Metastatic Breast Carcinoma in the Ovary (tissue), 3 donors: Measurements from ENCODE around the genes GPHA2 and TM7SF2.

DNA sequence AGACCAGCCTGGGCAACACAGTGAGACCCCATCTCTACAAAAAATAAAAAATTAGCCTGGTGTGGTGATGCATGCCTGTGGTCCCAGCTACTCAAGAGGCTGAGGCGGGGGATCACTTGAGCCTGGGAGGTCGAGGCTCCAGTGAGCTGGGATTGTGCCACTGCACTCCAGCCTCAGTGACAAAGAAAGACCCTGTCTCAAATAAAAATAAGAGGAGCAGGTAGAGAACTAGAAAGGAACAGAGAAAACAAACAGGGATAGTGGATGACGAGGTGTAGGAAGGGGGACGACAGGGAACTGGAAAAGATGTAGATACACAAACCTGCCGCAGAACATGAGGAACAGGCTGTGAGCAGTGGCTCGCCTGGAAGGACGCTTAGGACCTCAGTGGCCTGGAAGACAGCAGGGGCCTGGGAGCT is 13.7 kb upstream of the EHD1 start:
- PRO-cap, 3 experiments = no peak in any of the 3 experiments

DNA sequence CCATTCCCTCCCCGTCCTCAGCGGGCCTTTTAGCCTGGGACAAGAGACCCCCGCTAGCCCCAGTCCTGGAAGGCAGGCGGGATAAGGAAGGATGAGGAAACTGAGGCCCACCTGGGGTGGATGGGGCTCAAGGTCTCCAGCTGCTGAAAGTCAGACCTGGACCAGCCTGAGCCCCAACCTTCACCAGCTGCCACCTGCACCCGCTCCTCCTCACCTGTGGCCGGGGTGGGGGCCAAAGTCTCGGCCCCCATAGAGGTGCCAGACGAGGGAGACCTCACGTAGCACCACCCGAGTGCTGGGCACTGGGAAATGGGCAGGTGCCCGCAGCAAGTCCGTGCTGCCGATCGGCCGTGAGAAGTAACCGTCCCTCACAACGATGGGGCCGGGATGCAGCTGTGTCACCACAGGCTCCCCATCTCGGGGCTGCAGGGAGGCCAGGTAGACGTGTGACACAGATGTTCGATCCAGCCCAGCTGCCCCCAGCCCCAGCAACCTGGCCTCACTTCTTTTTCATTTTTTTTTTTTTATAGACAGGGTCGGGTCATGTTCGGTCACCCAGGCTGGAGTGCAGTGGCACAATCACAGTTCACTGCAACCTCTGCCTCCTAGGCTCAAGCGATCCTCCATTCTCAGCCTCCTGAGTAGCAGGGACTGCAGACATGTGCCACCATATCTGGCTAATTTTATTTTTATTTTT is 16.2 kb downstream of the ATG2A start:
- PRO-cap, 3 experiments = no peak in any of the 3 experiments

DNA sequence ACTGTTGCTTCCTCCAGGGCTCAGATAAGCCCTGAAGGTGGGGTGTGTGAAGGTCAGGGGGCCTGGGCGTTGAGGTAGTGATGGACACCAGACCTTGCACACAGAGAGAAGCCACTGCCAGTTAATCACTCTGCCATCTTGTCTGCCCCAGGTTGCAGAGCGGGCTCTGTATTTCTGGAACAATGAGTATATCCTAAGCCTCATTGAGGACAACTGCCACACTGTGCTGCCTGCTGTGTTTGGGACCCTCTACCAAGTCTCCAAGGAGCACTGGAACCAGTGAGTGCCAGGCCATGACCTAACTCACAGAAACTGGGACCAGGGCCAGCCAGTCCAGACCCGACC is 3.1 kb downstream of the GPHA2 start:
- PRO-cap, 3 experiments = no peak in any of the 3 experiments

GRCh38 chr11:64935753-64936394 is at the start of gene GPHA2:
TSS of gene GPHA2 (minus strand) at chr11:64935893.
- PRO-cap, 3 experiments = peak in 2 of 3 experiments; most common minus-strand start chr11:64935893 (in 2)

DNA sequence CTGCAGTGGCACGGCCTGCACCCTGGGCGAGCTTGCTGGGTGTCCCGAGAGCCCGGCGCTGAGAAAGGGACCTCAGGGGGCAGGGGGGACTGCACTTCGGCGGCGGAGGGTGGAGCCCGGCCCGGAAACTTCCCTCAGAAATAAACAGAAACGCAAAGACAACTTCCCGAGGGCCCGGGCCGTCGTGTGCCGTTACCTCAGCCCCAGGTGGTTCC is 320 bp downstream of the MAJIN start:
- PRO-cap, 3 experiments = no peak in any of the 3 experiments

GRCh38 chr11:65083500-65083716 is 432 bp downstream of the CDCA5 start:
- PRO-cap, 3 experiments = no peak in any of the 3 experiments

DNA sequence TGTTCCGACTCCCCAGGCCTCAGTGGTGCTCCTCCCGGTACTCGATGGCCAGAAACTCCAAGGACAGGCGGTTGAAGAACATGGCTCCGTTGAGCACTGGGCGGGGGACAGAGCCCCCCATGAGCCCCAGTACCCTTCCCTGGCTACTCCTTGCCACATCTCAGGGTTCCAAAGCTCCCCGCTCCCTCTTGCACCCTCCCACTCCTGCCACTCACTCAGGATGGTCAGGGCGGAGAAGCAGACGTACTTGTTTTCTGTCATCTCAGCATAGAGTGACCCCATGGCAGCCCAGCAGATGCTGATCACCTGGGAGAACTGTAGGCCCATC is 510 bp downstream of the TMEM262 start:
- PRO-cap, 3 experiments = peak in 1 of 3 experiments; most common minus-strand start position 193 of the sequence (in 1)

DNA sequence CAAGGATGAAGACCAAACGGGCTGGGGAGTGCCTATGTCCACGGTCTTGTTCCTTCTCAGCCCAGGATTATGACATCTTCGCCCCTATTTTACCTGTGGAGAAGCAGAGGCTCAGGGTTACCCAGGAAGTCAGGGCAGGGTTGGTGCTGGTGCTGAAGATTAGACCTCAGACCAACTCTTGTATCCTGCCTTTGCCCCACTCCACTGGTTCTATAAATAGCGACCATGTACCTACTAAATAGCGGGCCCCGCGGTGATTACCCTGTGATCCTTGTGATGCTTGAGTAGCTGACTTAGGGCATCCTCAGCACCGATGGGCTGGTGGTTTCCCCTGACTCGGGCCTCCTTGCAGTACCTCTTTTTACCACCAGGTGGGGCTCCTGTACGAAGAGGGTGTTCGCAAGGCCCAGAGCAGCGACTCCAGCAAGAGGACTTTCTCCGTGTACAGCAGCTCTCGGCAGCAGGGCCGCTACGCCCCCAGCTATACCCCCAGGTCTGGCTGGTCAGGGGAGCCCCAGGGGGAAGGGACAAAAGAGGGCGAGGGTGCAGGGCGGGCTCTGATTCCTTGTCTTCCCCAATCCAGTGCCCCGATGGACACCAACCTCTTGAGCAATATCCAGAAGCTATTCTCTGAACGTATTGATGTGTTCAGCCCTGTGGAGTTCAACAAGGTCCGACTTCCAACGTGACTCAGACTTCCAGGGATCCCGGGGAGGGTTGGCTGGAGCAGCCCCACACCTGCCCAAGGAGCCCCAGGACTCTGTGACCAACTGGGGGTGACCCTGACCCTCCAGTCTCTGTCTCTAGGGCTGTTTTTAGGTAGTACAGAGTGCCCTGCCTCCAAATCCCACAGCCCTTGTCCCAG is 1.3 kb upstream of the TM7SF2 start:
- PRO-cap, 3 experiments = no peak in any of the 3 experiments

DNA sequence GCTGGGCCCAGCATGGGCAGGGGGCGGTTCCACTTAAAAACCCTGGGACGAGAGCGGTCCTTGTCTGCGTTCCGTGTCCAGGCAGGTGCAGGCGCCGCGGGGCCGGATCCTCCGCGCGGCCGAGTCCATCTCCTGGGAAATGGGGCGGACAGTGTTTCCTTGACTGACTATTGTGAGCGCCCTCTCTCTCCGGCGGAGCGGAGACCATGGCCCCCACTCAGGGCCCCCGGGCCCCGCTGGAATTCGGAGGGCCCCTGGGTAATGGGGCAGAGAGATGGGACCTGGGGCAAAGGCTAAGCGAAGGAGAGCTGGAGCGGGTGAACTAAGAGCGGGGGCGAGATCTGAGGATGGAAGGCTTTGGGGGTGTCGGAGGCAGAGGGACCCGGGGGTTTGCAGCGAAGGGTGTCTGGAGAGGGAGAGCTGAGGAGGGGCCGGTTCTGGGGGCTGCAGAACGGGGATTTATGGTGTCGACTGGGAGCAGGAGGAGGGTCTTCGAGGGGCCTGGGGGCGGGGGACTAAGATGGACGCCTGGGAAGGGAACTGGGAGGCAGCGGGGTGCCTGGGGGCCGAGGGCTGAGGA is at the start of gene TM7SF2:
TM7SF2 (plus strand) TSS at position 63 of the 580 bp plus-strand sequence.
- PRO-cap, 3 experiments = peak in 3 of 3 experiments; most common plus-strand start position 63 of the sequence (in 3)

GRCh38 chr11:65121293-65121962 is 506 bp downstream of the FAU start:
- PRO-cap, 3 experiments = no peak in any of the 3 experiments

DNA sequence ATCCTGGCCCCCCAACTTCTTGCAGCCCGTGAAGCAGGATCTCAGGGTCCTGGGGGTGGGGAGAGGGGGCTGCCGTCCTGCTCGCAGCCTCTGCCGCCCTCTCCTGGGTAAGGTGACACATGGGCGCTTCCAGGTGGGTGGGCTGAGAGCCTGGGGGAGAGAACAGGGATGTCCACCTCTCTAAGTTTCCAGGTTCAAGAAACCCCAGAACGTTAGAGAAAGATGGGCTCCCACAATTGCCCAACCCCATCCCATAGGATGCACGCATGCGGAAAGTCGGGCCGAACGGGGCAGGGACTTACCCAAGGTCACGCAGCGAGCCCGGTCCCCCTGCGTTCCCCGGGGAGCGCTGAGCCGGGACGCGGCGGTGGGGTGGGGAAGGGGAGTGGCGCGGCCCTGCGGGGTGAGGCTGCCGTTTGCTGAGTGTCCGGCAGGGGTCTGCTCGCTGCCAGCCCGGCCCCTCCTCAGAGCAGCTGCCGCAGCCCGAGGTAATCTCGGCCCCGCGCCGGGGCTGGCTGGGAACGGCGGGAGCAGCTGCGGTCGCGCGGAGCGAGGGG is 727 bp upstream of the CAPN1 start:
- PRO-cap, 3 experiments = peak in 1 of 3 experiments; most common plus-strand start position 451 of the sequence (in 1); most common minus-strand start position 513 of the sequence (in 1)

GRCh38 chr11:65205910-65207066 is 24.6 kb downstream of the CAPN1 start:
- PRO-cap, 3 experiments = no peak in any of the 3 experiments

DNA sequence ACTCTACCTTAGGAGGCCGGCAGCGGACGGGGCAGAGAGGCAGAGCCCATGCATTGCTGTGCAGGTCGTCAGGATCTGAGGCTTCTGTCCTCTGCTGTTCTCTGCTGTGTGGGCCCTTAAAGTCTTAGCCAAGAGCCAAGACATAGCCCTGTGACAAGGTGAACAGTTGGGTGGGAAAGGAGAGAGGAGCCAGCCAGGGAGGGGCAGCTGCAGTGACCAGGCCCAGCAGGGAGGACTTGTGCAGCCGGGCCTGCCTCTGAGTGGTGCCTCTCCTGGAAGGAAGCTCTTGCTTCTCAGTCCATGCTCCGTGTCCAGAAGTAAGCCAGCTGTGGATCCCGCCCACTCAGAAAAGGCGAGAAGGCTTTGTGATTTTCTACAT is 17.5 kb upstream of the CDC42EP2 start:
- PRO-cap, 3 experiments = peak in 1 of 3 experiments; most common minus-strand start position 265 of the sequence (in 1)

DNA sequence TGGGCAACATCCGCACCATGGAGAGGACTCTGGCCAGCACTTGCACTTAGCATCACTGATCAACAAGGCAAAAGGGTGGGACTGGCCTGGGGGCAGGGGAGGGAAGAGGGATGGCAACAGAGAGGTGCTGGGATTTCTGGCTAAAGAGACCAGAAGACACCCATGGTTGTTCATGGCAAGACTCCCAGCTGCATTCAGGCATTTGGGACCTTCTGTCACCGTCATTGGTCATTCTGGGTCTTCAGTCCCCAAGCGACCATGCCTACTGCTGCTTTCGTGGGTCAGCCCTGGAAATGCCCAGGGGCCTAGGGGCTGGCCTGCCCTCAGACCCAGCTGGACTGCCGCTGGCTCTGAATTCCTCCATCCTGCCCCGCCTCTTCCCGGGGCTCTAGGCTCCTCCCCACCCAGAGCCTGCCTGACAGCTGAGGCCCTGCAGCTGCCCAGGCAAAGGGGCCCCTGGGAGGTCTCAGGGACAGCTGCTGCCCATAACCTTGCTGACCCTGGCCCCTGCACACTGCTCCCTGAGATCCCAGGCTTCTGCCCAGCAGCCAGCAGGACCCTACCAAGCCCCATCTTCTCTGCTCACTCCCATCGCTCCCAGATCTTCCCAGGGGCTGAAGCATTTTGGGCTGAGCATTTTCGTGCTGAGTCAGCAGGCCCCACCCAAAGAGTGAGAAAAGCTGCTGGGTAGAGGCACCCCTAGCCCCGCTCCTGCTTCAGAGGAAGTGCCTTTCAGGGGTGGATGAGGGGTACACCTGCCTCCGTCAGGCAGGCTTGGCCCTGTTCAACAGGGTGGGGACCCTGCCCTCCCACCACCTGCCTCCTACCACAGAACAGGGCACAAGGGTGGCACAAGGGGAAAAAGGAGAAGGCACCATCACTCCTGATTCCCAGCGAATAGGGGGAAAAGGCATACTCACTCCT is 12.8 kb upstream of the CDC42EP2 start:
- PRO-cap, 3 experiments = peak in 1 of 3 experiments; most common minus-strand start position 390 of the sequence (in 1)

GRCh38 chr11:65370847-65371614 is 11.4 kb downstream of the SLC25A45 start:
- PRO-cap, 3 experiments = no peak in any of the 3 experiments

GRCh38 chr11:65420933-65421919 is 34.8 kb downstream of the FRMD8 start:
- PRO-cap, 3 experiments = peak in 3 of 3 experiments; most common plus-strand start chr11:65421384 (in 2); most common minus-strand start chr11:65421353 (in 3)

DNA sequence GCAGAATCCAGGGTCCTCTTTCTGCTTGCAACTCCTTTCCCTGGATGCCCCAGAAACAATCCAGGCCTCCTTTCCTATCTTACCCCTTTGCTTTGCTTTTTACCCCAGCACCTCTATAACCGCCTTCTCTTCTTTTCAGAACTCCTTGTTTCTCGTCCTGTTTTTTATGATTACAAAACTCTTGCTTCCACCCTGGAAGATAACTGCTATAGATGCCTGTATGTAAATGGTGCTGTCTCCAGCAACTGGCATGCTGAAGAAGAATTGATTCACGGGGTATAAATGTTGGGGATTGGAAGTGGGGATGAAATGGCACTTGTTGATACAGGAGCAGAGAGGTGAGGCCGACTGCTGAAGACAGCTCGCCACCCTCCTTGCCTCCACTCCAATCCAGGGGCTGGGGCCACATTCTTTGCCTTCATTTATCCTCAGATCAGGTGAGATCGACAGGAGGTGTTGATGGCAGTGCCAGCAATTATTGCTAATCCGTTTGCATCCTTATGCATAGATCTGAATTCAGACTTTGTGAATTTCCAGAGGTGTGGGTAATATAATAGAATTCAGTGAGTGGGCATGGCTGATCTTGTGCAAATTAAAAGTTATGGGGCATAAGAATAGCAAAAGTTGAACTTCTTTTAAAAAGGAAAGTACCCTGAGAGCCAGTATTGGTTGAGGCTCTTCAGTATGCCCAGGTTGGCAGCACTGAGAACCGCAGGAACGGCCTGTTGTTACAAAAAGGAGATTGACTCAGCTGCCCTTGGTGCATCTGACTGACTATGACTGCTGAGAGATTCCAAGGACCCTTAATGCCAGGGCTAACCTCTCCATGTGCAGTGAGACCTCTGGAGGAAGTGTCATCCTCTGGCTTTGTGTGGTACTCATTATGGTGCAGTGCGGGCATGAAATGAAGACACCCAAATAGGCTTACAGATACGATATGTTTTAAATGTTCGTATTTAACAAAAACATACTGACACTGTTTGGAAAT is 41.5 kb downstream of the FRMD8 start:
- PRO-cap, 3 experiments = peak in 1 of 3 experiments; most common plus-strand start position 285 of the sequence (in 1); most common minus-strand start position 252 of the sequence (in 1)

GRCh38 chr11:65429511-65429682 is 43.0 kb downstream of the FRMD8 start:
- PRO-cap, 3 experiments = peak in 1 of 3 experiments; most common plus-strand start chr11:65429543 (in 1)

- PRO-cap, 3 experiments = no peak in any of the 3 experiments
Observed at GRCh38 chr11:65431195-65432041, 45.0 kb downstream of the FRMD8 start.

DNA sequence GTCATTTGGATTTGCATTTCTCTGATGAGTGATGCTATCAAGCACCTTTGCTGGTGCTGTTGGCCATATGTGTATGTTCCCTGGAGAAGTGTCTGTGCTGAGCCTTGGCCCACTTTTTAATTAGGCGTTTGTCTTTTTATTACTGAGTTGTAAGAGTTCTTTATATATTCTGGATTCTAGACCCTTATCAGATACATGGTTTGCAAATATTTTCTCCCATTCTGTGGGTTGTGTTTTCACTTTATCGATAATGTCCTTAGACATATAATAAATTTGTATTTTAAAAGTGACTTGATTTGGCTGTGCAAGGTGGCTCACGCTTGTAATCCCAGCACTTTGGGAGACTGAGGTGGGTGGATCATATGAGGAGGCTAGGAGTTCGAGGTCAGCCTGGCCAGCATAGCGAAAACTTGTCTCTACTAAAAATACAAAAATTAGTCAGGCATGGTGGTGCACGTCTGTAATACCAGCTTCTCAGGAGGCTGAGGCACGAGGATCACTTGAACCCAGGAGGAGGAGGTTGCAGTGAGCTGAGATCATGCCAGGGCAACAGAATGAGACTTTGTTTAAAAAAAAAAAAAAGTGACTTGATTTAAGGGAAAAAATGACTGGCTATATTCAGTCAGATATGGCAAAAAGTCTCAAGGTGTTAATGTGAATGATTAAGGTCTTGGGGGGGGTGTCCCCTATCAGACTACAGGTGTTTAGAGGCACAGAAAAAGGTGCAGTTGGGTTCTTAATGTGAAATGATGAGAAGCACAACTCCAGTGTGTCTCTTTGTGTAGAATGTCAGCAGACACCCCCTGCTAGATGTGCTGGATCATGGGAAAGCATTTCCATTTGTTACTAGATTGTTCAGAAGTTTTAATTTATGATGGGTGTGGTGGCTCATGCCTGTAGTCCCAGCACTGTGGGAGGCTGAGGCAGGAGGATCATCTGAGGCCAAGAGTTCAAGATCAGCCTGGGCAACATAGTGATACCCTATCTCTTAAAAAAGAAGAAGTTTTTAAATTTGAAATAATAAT is 53.0 kb downstream of the FRMD8 start:
- PRO-cap, 3 experiments = peak in 1 of 3 experiments; most common plus-strand start position 787 of the sequence (in 1)